Mesenchymal stem cell of adipose (primary cell): ENCODE data around the gene ARHGAP4.

DNA sequence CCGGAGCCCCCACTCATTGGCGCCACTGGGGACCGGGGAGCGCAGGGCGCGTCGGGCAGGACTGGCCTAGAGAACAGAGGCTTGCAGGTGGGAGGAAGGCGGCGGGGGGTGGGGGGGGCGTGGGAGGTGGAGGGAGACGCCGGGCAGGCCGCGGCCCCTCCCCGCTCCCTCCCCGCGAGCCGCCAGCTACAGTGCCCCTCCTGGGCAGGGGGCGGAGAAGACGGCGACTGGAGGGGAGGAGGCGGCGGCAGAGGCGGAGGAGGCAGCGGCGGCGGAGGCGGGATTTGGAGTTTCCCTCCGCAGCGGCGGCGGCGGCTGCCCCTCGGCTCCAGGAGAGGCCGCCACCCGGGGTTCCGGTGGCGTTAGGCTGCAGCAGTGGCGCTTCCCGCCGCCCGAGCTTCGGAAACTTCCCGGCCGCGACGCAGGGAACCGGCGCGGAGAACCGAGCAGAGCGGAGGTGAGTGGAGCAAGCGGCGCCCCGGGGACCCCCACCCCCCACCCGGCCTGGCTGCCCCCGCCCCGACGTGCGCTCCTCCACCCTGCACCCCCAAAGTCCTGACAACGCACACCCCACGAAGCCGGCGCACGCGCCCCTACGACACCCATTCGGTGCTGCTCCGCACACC is 4.7 kb upstream of the DUSP9 start:
- CAGE, long polyA plus RNA, result no peak

GRCh38 chrX:153690858-153691697 is 3.4 kb downstream of the SLC6A8 start:
- CAGE, long polyA plus RNA, result no peak

- CAGE, long polyA plus RNA, result no peak
Measured at GRCh38 chrX:153695414-153696476, 8.0 kb downstream of the SLC6A8 start.

DNA sequence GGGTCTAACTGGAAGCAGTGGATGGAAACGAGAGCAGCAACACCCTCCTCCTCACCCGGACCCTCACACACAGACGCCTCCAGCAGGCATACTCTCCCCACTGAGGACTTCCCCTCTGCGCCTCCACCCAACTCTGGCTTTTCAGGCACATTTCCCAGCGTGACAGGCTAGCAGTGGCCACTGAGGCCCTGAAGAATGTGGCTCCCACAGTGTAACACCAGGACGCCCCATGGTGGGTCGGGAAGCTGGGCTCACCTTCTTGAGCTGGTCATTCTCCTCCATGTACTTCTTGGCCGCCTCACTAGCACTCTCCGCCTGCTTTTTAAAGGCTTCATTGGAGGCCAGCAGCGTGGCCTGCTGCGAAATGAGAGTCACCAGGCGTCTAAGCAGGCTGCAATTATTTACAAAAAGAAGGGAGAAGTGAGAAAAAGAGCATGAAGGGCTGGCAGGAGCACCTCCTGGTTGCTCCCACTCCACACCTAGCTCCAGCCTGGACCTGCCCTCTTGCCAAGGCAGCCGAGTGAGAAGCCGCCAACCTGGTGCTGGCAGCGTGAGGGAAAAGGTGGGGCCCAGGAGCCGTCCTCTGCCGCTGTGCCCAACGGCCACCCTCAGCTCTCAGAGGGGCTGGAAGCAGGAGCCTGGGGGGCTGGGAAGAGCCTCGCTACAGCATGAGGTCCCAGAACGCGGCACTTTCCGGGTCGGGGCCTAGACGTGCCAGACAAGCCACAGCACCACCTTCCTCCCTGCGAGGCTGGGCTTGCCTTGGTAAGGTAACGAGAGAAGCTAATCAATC is 16.2 kb downstream of the SLC6A8 start:
- CAGE, long polyA plus RNA, result no peak

- CAGE, long polyA plus RNA, result no peak
Measured at GRCh38 chrX:153706519-153707307, 17.5 kb downstream of the BCAP31 start.

DNA sequence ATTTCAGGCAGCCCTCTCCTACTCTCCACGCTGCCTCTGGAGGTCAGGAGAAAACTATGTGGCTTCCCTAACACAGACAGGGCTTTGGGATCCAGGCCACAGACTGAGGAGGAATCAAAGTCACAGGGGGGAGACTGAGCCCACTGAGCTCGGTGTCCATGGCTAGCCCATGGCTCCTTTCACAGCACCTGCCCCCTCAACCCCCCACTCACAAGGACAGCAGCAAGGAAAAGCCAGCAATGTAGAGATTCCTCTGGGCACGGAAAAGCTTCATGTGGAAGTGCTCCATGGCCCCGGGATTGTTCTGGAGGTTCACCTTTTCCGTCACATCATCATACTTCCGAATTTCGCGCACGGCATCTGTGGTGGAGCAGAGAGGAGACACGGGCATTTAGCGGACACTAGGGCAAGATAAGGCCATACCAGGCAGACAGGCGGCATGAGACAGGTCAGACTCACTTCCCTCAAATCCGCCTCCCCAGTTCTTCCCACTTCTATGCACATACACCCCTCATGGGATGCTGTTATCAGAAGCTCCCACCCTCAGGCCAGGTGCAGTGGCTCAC is 8.8 kb downstream of the BCAP31 start:
- CAGE, long polyA plus RNA, result no peak

- CAGE, long polyA plus RNA, result no peak
Measured at GRCh38 chrX:153725067-153725357, 356 bp downstream of the ABCD1 start.

DNA sequence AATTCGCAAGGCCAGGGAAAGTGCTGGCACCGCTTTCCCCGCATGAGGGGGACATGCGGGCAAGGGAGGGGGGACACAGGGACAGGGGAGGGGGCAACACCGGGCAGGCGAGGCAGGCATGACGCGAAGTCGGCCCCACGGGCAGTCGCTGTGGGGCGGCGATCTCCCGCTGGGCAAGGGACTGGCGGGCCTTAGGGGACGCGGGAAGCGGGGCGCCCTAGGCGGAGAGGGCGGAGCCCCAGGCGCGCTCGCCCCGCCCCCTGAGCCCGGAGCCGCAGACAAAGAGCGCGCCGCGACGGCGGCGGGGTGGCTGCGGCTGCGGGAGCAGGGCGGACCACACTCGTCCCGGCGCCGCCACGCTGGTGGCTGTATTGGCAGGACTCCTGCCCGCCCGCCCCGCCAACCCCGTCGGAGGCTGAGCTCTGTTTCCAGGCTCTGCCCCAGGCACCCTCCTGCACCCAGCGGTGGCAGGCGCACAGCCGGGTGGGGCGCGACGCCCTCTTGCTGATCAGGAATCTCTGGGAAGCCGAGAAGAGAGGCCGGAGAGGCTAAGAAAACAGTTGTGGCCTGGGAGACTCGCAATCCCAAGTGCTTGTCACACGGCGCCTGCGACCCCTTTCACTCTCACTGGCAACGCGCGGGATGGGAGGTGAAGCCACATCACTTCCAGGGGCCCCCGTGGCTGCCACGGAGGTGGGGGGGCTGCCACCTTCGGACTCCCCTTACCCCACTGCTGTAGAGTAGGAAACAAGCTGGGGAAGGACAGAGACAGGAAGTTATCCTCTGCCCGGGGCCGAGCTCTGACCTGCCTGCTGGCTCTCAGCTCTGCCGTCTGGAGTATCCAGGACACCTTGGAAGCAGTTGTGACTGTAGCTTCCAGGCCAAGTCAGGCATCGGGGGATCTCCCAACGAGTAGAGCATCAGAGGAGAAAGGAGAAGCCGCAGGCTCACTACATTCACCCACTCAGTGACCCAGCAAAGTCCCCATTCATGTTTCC is 11.2 kb downstream of the PDZD4 start:
- CAGE, long polyA plus RNA, result no peak

DNA sequence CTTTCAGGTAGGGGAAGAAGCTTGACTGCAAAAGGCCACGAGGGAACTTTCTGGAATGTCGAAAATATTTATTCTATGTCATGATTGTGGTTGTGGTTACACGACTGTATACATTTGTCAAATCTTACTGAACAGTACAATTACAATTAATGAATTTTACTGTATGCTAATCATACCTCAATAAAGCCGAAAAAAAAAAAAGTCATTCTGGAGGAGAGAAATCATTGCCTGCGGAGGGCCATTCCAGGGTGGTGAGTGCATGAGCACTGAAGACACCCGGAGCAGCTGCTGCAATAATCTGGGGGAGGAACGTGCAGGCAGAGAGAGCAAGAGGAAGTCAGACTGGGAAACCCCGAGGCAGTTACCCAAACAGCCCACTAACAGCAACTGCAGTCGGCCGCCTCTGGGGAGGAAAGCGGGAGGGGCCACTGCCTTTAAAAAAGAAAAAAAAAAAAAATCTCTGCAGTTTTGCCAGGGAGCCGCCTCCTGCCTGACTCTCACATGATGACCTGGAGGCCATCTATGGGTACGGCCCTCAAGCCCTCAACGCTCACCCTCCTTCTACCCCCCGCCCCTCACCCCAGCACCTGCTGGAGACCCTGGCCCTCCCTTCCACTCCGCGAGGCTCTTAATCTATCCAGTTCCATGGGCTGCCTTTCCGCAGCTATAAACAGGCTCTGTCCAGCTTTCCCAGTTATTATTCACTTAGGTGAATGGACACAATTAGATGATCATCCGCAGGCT is 3.6 kb upstream of the AVPR2 start:
- CAGE, long polyA plus RNA, result no peak

DNA sequence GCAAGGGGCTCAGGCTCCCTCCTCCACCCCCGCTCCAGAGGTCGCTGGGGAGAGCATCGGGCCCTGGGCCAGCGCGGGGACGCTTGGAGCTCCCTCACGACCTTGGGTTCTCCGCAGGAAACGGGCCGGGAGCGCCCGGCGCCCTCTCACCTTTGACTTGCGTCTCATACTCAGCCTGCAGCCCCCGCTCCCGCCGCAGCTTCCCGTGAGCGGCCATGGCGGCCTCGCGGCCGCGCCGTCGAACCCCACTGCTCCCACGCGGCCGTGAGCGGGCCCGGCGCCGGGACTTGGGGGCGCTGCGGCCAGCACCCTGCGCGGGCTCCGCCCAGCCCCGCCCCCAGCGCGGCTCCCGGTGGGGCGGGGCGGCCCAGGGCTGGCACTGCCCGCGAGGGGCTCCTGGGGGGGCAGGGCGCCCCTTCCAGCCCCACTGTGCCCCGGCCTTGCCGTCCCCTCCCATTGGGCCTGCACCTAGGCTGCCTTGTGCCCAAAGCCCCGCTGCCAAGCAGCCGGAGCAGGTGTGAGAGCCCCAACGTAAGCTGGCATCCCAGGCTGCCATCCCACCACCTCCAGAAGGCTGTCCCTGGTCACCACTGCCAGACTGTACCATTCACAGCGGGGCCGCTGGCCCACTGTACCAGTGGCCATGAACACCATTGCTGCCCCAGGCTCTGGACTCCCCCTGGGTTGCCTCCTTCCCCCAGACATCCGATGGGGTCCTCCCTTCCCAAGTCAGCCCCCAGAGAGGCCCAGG is at the start of gene ARHGAP4:
ARHGAP4 (minus strand) TSS at position 279 of the 751 bp plus-strand sequence.
- CAGE, long polyA plus RNA, result no peak

- CAGE, long polyA plus RNA, result no peak
Measured at GRCh38 chrX:153953043-153953958, 8.9 kb upstream of the RENBP start.

DNA sequence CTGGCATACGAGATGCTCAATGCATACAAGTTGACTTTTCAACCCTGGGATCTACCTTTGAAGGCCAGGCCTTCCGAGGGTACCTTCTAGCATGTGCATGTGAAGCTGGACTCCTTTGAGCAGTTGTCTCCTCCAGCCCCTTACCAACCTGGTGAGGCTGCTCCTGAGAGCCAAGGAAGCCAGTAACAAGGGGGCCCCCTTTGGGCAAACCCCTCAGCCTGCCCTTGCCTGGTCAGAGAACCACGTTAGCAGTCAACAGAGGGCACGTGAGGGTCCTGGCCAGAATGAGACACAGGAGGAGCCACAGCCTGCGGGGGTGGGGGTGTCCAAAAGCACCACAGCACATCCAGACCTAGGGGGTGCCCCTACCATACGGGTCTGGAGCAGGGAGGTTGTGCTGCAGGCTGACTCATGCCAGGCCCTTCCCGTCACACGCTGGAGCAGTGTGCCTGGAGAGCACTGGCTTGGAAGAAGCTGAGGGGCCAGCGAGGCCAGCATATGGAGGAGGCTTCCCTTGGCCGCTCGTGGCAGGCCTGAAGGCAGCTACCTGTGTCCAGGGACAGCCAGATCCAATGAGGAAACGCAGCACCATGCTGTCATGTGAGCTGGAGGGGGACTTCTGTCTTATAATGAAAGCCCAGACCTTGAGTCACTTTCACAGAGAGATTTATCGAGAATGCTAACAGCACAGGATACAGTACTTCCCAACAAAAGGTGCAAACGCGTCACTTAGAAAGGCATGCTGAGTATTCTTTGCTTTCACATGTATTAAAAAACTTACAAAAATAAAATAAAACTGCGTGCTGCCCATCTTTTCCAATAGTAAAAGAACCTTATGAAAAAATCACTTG is 1.4 kb upstream of the IRAK1 start:
- CAGE, long polyA plus RNA, result no peak

- CAGE, long polyA plus RNA, result no peak
Measured at GRCh38 chrX:154114945-154115313, 17.4 kb upstream of the MECP2 start.

GRCh38 chrX:154348113-154349274 is 25.9 kb downstream of the FLNA start:
- CAGE, long polyA plus RNA, result no peak

DNA sequence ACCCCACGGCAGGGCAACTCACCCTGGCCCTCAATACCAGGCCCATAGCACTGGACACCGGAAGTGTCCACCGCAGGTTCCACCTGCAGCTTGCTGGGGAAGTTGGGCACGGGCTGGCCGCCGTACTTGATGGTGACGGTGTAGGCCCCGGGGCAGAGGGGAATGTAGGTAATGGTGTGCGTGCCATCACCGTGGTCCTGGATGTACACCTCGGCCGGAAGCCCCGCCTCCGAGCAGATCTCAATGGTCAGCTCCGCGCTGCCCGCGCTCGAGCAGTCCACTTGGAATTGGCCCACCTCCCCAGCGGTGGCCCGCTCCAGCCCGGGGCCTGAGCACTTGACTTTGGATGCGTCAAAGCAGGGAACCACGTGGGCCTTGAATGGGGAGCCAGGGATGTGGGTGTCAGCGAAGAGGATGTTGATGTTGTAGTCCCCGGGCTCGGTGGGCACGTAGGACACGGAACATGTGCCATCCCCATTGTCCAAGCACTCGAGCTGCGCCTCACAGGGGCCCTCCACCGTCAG is 14.4 kb downstream of the FLNA start:
- CAGE, long polyA plus RNA, result no peak

DNA sequence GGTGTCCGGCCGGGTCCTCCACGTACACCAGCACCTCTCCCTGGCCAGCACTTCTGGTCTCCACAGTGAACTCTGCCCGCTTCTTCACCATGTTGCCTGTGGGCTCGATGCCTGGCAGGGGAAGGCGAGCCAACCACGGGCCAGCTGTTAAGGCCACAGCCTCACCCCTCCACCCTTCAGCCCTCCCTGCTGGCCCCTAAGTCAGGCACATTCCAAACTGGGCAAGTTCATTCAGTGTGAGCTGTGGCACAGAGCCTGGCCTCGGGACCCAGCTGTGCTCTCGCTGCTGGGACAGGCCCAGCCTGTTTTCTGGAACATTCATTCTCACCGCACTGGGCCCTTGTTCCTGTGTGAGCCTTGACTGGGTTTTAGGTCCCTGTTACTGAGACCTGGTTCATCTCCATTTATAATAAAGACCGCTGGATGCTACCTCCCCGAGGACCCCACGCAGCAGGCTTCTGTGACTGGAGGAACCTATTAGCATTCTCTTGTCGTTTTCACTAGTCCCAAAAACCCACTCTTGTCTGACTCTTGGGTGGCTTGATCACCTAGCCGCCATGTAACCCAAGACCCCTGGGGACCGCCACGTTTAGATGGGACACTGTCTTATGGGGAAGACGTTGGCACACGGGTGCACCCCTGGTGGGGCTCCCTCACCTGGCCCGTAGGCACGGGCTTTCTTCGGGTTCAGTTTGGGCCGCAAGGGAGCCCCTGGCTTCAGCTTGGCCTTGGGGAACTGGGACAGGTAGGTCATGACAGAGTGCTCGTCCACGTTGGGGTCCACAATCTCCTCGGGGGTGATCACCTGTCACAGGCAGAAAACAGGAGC is 7.5 kb downstream of the FLNA start:
- CAGE, long polyA plus RNA, result no peak

DNA sequence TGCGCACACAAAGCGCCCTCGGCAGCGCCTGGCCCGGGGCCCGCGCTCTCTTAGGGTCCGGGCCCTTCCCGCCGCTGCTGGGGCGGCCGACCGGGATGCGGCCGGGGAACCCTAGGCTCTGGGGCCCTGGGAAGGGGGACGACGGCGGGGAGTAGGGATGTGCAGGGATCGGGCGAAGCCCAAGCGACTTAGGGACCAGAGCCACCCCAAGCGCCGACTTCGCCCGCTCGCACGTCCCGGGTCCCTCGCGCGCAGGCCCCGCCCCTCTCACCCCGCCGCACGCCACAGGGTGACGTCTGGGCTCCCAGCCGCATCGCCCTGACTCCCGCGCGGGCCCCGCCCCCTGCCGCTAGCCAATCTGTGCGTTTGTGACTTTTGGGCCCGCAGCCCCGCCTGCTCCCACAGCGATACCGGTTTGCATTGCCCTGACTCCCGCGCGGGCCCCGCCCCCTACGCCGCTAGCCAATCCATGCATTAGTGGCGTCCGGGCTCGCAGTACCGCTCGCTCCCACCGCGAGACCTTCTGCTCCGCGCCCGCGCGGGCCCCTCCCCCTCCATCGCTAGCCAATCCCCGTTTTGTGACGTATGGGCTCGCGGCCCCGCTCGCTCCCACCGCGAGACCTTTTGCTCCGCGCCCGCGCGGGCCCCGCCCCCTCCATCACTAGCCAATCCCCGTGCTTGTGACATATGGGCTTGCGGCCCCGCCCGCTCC is 533 bp upstream of the EMD start:
- CAGE, long polyA plus RNA, result no peak

- CAGE, long polyA plus RNA, result no peak
Measured at GRCh38 chrX:154380060-154380542, 1.0 kb downstream of the EMD start.

DNA sequence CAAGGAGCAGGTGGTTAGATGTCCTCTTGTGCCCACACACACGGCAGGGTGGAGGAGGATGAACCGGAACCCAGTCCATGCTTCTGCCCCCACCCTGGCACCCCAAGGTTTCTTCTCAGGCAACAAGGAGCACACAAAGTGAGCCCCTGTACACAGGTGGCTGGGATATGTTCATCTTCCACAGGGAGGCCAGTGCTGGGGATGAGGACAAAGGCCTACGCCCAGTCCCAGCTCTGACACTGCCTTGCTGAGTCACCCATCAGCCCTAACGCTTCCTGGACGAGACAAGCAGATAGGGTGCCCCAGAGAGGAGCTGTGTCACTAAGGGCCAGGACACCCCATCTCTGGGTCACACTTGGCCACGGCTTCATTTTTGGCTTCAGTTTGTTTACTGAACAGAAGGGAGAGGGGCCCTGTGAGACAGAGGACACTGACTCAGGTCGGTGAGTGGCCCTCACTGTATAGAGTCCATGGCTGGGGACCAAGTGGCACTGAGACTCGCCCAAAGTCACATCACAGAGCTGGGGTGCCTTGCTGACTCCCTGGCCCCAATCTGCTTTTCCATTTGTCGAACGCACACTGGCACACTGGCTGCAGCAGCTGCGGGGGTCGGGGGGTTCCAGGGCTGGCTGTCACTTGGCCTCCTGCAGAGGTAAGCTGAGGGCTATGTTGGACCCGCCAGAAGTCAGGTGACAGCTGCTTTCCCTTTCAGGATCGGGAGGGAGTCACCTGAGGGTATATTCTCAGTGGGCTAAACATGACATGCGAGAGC is 1.8 kb downstream of the UBL4A start:
- CAGE, long polyA plus RNA, result no peak

DNA sequence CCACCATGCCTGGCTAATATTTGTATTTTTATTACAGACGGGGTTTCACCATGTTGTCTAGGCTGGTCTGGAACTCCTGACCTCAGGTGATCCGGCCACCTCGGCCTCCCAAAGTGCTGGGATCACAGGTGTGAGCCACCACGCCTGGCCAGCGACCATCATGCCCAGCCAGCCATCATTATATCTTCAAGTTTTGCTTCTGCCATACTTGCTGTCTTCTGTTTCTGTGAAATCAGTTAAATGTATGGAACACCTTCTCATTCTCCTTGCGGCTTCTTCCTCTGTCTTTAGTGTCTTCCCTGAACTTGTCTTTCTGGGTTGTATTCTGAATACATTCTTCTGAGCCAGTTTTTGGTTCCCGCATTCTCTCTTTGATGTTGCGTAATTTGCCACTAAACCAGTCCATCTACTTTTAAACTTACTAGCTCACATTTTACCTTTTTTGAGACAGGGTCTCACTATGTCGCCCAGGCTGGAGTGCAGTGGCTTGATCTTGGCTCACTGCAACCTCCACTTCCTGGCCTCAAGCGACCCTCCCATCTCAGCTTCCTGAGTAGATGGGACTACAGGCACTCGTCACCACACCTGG is 9.5 kb upstream of the FAM3A start:
- CAGE, long polyA plus RNA, result no peak